NB4 (cell line): ENCODE data around the gene PIP5KL1.

- RRBS = no CpG with 5 or more reads among the region's 4 CpGs
Measured at GRCh38 chr9:127528381-127528863, 40.5 kb downstream of the NIBAN2 start.

- RRBS = no CpG with 5 or more reads among the region's 12 CpGs
Measured at GRCh38 chr9:127557907-127558590, 10.8 kb downstream of the NIBAN2 start.

- RRBS = no CpG with 5 or more reads among the region's 4 CpGs
Measured at GRCh38 chr9:127569881-127570483, 1.1 kb upstream of the NIBAN2 start.

DNA sequence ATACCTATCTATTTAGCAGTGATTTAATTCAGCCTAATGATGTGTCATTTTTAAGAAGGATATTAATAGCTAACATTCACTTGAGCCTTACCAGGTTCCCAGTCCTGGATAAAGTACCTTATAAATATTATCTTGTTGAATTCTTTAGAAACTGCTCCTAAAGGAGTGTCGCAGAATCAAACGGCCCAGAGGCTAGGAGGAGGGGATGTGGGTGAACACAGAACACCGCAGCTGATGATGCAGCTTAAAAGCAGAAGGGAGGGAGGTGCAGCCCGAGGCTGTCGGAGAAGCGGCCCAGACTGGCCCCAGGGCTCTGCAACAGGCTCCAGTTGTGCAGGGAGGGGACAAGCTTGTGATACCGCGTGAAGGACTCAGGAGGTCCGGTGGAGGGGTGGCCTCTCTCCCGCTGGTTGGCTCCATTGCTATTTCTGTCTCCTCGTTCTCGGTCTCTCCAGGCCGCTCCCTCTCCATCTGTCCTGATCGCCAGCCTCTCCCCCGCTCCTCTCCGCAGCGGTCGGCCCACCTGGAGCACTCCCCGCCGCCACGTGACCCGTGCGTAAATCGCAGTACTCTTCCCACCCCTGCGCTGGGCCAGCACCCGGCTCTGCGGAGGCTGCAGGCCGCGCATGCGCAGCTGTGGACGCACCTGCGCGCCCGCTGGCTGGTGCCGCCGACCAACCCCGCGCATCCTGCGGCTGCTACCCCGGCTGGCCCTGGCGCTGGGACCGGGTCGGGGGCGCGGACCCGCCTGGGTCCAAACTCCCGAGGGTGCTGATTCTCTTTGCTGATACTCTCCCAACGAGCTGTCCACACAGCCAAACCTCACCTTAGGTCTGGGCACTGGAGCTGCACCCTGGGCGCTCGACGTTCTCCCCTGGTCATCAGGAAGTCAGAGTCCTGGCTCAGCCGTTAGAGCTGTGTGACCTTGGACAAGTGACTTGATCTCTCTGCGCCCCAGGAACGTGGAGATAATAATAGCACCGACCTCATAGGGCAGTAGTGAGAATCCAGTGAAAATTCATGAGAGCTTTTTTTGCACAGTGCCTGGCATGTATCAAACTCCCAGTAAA is 3.8 kb upstream of the STXBP1 start:
- RRBS = 1% methylated on average over 5 of the region's 55 CpGs

DNA sequence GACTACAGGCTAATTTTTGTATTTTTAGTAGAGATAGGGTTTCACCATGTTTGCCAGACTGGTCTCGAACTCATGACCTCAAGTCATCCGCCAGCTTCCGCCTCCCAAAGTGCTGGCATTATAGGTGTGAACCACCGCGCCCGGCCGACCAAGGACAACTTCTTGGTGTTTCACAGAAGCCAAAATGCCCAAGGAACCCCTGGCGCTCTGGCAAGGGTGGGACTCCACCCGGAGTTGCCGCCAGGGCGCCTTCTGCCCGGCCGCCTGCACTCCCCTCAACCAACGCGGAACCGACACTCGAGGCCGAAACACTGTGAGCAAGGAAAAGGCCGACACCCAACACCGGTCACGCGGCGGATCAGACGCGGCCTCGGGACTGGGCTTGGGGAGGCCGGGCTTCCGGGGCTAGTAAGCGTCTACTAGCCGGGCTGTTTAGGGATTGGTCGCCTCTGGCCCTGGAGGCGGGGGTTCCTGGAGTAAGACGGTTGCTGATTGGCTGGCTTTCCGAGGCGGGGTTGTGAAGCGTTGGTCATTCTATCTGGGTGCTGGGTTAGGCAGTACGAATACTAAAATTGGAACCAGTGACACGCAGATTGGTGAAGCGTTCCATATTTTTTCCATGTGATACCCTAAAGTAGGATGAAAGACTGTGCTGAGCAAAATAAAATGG is 7.6 kb upstream of the CFAP157 start:
- RRBS = 94% methylated on average over 12 of the region's 39 CpGs

- RRBS = no CpG with 5 or more reads among the region's 5 CpGs
Measured at GRCh38 chr9:127783698-127784050, 2.2 kb upstream of the CDK9 start.

DNA sequence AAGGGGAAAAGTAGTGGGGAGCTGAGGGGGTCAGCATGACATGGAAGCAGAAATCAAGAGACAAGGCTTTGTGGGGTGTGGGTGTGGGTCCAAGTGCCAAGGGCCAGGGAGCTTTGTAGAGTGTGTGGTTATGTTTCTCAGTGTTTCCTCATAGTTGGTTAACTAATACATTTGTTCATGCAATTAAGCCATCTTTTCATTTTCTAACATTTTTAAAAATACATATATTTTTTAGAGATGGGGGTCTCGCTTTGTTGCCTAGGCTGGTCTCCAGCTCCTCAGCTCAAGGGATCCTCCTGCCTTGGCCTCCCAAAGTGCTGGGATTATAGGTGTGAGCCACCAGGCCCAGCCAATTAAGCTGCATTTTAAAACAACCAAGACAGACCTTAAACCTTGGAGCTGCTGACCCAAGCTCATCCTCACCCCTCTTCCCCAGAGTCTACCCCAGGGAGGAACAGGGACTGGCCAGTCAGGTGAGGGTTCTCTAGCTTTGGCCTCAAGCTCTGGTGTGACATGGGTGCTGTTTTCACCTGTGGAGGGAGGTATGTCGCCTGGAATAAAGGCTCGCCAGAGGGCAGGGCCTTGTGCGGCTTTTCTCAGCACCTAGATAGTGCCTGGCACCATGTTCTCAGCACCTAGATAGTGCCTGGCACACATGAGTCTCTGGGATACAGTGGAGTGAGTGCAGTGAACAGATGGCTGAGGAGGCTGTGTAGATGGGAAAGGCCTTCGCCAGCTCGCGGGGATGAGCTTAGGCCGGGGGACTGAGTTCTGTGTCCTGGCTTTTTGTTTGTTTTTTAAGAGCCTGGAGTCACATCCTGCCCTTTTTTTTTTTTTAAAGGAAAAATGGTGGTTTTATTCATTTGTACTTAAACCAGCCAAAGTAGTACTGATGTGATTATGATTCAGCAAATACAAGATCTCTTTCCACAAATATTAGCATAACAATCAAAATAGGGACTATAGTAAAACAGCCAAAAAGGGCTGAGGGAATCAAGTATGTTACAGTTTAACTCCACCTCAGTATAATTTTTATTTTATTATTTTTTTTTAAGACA is 7.4 kb downstream of the CDK9 start:
- RRBS = no CpG with 5 or more reads among the region's 8 CpGs

DNA sequence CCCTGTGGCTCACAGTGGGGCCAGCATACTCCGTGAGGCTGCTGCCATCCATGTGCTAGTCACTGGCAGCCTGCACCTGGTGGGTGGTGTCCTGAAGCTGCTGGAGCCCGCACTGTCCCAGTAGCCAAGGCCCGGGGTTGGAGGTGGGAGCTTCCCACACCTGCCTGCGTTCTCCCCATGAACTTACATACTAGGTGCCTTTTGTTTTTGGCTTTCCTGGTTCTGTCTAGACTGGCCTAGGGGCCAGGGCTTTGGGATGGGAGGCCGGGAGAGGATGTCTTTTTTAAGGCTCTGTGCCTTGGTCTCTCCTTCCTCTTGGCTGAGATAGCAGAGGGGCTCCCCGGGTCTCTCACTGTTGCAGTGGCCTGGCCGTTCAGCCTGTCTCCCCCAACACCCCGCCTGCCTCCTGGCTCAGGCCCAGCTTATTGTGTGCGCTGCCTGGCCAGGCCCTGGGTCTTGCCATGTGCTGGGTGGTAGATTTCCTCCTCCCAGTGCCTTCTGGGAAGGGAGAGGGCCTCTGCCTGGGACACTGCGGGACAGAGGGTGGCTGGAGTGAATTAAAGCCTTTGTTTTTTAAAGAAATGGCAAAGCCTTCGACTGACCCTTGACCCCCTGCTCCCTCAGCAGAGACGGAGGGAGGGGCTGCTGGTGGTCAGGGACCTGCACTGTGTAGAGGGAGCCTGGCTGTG is 10.9 kb downstream of the FPGS start:
- RRBS = 95% methylated on average over 2 of the region's 12 CpGs

GRCh38 chr9:127824986-127826186 is 22.7 kb downstream of the FPGS start:
- RRBS = 68% methylated on average over 14 of the region's 58 CpGs

GRCh38 chr9:127874818-127875327 is 2.6 kb downstream of the AK1 start:
- RRBS = no CpG with 5 or more reads among the region's 11 CpGs

GRCh38 chr9:127875904-127876502 is 1.5 kb downstream of the AK1 start:
- RRBS = no CpG with 5 or more reads among the region's 10 CpGs

DNA sequence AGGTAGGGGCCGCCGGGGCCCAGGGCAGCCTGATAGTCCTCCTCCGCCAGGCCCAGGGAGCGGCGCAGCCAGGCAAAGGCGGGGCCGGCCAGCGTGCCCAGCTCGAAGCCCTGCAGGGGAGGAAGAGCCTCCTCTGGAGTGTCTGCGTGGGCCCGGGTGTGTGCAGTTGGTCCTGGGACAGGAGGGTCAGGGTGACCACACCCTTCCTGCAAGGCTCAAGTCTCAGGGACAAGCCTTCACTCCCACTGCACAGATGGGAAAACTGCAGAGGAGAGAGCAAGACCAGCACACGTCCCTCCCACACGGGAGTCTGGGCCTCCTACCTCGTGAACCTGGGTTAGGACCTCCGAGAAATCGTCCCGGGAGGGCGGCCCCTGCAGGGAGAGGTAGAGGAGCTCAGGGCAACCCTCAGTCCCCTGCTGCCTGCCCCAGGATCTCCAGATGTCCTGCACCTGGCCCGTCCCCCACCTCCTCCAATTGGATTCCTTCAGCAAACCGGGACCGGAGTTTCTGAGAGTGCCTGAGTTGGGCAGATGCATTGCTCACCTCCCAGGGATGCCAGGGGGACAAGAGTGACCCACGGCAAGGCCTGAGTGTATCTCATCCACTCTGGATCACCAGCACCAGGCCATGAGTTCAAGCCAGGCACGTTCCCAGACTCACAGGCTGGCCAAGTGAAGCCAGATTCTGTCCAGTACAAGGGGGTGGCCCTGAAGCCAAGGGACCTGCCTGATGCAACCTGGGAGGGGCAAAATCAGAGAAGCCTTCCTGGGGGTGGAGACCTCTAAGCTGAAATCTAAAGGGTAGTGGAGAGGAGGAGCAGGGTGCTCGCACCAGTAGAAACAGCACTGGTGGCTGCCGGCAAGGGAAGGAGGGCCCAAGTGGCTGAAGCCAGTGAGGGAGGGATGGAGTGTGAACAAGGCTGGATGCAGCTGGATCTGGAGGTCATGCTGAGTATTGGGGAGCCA is 2.2 kb downstream of the PIP5KL1 start:
- RRBS = 64% methylated on average over 10 of the region's 25 CpGs

DNA sequence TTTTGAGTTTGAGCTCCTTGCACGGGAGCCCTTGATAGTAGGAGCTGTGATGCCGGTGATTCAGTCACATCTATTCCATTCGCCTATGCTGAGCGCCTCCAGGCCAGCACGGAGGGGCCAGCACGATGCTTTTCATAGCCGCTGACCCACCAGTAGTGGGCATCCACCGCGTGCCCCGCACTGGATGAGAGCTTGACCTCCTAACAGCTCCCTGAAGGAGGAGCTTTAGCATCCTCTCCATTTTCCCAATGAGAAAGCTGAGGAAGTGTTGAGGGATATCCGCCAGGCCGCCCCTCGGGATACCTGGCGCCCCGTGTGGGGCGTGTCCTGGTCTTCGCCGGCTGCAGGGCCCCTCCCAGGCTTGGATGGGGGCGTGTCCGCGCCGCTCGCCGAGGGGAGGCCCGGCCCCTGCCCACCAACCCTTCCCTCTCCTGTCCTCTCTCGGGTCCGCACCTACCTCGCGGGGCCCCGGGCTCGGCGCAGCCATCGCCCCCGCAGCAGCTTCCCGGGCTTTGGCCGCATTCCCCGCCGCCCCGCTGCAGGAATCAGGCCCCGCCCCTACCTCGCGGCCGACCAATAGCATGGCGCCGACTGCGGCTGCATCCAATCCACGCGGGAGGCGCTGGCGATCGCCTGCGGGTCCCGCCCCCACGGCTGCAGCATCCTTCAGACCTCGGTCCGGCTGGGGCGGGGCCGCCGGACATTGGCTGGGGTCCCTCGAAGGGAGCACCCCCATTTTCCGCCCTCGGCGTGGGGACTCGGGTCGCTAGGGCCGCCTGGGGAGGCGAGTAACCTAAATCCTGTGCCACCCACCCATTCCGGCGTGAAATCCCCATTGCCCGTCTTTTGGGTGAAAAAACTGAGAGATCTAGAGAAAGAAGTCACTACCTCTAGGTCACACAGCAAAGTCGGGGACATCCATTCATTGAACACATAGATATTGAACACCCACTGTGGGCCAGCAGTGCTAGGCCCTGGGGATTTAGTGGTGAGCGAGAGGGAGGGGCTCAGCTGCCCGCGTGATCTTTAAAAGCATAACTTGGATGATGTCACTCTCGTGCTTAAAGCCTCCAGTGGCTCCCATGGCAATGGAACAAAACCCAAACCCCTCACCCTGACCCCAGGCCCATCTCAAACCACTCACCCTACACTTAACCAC is at the start of gene PIP5KL1:
TSS of gene PIP5KL1 (minus strand) at position 512 of the 1,159 bp plus-strand sequence.
- RRBS = 95% methylated on average over 12 of the region's 75 CpGs

DNA sequence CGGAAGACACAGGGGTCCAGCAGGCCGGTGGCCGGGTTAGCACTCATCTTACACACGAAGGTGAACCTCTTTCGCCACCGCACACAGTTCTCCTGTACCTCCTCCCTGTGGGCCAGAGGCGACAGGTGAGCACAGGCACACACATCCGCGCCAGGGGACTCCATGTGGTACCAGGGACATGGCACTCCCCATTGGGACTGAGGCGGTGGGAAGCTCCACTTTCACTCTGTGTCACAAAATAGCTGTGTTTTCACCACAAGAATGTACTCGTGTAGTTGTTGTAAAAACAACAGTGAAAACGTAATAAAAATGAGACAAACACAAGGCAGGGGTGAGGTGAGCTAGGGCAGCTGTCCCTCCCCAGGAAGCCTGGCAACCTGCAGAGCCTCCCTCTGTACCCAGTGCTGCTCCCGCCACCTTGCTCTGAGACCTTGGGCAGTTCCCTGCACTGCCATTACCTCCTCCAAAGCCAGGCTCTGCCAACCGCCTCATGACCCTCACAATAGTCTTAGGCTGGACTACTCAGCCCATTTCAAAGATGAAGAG is 16.2 kb upstream of the DPM2 start:
- RRBS = no CpG with 5 or more reads among the region's 14 CpGs

- RRBS = no CpG with 5 or more reads among the region's 13 CpGs
Measured at GRCh38 chr9:127955175-127955841, 17.7 kb upstream of the DPM2 start.

GRCh38 chr9:127965236-127966341 is 15.2 kb downstream of the EEIG1 start:
- RRBS = no CpG with 5 or more reads among the region's 23 CpGs

DNA sequence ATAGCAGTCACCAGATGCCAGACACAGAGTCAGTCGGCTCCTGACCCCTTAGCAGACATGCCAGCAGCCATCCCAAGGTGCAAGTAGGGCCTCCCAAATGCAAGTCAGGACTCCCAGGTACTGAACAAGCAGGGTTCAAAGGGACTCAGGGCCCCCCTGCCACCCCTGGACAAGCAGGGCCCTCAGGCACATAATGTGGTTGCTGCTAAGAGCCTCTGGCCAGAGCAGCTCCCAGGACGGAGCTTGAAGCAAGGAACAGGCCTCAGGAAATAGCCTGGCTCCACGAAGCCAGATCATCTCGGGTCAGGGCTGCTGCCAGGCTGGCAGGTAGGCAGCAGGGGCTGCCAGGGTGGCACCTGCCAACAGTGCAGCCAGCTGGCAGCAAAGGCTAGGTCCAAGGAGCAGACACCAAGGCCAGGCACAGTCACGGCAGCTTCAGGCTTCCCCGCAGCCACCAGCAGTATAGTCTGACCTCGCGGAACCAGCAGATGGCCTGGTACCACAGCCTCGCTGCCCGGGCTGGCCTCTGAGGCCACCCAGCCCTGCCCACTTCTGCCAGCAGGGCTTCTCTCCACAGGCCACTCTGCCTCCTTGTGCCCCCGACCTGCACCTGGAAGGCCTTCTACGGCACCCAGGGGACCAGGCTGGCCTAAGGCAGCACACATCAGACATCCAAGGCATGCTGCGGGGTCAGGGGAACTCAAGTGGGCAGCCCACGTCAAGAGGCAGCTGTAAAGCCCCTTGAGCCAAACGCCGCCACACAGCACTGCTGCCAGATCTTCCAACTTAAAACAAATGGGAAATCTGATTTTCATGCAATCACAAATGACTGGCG is 7.4 kb downstream of the EEIG1 start:
- RRBS = no CpG with 5 or more reads among the region's 17 CpGs

DNA sequence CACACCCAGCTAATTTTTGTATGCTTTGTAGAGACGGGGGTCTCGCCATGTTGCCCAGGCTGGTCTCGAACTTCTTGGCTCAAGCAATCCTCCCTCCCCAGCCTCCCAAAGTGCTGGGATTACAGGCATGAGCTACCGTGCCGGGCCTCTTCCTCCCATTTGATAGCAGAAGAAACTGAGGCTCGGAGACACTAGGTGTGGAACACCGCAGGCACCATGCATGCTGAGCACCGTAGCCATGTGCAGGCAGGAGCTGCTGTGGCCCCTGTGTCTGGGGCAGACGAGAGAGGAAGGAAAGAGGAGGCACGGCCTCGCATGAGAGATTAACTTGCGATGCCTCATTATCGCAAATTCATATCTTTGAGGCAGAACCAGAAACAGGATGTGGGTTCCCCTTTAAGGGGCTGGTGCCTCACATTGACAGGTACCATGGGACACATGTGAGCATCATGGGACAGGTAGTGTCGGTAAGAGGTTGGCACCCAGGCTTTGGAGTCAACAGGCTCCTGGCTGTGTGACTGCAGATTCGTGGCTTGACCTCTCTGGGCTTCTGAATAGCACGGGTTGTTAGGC is 40.9 kb downstream of the NAIF1 start:
- RRBS = no CpG with 5 or more reads among the region's 16 CpGs

- RRBS = no CpG with 5 or more reads among the region's 10 CpGs
Measured at GRCh38 chr9:128062719-128063215, 4.4 kb downstream of the NAIF1 start.

GRCh38 chr9:128119094-128119866 is 8.2 kb downstream of the PTGES2 start:
- RRBS = no CpG with 5 or more reads among the region's 18 CpGs